ENCODE measurements around a stretch of chr5.

DNA sequence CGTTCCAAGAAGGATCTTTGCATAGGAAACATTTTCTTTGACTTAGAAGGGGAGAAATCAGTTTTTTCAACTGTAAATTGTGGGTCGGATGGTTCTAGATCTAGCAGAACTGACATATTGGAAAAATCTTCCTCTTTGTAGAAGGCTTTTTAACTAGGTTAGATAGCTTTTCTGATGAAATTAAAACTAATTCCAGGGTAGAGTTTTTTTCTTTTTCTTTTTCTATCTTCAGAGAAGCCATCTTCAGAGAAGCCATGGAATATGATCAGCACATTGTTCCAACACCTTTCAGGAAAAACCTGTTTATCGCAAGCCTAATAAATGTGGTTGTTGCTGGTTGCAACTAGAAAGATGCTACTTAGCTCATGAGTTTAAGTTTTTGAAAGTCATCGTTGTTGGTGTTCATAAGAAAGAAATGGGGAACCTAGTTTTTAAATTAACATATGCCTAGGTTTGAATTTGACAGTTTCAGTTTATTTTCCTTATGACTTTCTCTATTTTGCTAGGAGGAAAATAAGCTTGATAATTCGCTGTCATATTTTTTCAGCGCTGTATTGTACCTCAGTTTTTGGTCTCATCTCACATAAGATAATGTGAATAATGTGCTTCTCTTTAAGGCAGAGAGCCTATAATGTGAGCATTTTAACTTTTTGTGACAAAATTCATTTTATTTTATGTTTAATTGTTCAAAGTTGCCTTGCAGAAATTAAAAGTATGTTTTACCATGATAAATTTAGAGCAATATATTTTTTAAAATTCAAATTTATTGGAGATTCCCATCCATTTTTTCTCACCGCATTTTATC is 7.7 kb downstream of the CPEB4 start:
- PRO-cap = no peak

DNA sequence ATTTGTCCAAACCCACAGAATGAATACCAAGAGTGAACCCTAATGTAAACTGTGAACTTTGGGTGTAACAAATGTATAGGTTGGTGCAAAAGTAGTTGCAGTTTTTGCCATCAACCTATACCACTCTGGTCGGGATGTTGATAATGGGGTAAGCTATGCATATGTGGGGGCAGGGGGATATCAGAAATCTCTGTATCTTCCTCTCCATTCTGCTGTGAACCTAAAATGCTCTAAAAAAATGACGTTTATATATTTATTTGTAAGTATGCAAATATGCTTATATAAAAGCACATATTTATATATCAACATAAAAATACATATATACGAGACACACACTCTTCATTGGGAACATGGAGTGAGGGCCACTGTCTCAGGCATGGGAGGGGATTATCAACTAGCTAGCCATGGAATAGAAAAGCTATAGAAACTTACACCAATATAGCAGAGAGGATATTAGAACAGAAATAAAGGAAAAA is 40.1 kb downstream of the CPEB4 start:
- PRO-cap = no peak

DNA sequence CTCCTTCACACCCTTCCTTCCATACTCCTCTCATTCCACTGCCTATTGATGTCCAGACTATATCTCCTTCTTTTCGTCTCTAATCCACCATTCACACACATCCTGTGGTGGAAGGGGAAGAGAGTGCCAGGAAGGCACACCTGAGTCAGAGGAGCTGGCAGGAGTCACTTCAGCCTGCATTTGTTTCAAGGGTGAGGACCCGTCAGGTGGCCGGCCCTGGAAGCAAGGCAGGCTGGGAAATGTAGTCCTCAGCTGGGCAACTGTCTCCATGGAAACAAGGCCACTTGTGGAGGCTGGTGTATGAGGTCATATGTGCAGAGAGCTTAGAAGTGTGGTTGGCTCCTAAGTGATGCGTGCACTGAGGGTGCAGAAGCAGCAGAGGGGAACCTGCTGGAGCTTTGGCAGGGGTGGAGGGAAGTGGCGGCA is 278.4 kb downstream of the NSG2 start:
- PRO-cap = no peak

DNA sequence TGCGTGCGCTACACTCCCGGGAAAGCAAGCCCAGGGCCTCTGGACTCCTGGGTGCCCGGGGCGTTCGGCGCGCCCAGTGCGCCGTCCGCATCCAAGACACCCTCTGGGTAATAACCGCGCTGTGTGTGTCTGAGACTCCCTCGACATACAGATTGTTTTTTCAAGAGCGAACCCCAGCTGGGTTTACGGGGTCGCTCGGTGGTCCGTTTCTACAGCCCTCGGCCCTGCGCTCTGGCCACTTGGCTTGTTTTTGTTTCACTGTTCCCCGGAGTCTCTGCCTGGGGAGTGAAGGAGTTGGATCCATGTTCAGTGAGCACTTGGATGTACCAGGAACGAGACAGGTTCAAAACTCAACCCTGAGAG is 732 bp downstream of the MSX2 start:
- PRO-cap = unidirectional peak, minus-strand start at position 105 of the sequence

DNA sequence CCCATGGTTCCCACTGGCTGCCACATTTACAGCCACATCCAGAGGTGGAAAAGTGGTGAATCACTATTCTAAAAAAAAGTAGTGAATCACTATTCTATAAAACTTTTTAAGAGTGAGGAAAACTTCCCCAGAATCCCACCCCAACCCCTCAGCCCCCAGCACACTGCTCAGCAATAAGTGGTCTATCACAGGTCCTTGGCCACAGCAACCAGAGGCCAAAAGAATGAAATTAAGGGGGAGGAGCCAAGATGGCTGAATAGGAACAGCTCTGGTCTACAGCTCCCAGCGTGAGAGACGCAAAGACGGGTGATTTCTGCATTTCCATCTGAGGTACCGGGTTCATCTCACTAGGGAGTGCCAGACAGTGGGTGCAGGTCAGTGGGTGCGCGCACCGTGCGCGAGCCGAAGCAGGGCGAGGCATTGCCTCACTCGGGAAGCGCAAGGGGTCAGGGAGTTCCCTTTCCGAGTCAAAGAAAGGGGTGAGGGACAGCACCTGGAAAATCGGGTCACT is 46.4 kb downstream of the DRD1 start:
- PRO-cap = no peak

GRCh38 chr5:175572863-175573470 is 84.9 kb upstream of the HRH2 start:
- PRO-cap = no peak

GRCh38 chr5:175603992-175604508 is 53.8 kb upstream of the HRH2 start:
- PRO-cap = no peak

- PRO-cap = no peak
These were observed 29.4 kb downstream of the HRH2 start for GRCh38 chr5:175687070-175687822.

DNA sequence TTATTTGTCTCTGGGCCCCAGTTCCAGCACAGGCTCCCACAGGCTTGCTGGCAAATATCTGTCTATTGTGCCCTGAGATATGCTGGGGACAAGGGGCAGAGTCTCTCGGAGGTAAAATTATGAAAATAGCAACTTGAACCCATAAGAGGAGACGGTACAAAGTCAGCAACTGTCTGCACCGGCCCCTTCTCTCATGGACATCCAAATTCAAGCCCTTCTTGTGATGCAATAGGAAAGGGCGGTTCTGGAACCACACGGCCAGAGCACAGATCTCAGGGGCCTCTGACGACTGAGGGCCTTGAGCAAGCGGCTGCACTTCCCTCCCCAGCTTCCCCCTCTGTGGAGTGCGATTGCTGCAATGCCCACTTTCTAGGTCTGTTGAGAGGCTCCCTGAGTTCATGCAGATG is 17.9 kb upstream of the CPLX2 start:
- PRO-cap = no peak

GRCh38 chr5:175895442-175896160 is 24.2 kb downstream of the CPLX2 start:
- PRO-cap = no peak

DNA sequence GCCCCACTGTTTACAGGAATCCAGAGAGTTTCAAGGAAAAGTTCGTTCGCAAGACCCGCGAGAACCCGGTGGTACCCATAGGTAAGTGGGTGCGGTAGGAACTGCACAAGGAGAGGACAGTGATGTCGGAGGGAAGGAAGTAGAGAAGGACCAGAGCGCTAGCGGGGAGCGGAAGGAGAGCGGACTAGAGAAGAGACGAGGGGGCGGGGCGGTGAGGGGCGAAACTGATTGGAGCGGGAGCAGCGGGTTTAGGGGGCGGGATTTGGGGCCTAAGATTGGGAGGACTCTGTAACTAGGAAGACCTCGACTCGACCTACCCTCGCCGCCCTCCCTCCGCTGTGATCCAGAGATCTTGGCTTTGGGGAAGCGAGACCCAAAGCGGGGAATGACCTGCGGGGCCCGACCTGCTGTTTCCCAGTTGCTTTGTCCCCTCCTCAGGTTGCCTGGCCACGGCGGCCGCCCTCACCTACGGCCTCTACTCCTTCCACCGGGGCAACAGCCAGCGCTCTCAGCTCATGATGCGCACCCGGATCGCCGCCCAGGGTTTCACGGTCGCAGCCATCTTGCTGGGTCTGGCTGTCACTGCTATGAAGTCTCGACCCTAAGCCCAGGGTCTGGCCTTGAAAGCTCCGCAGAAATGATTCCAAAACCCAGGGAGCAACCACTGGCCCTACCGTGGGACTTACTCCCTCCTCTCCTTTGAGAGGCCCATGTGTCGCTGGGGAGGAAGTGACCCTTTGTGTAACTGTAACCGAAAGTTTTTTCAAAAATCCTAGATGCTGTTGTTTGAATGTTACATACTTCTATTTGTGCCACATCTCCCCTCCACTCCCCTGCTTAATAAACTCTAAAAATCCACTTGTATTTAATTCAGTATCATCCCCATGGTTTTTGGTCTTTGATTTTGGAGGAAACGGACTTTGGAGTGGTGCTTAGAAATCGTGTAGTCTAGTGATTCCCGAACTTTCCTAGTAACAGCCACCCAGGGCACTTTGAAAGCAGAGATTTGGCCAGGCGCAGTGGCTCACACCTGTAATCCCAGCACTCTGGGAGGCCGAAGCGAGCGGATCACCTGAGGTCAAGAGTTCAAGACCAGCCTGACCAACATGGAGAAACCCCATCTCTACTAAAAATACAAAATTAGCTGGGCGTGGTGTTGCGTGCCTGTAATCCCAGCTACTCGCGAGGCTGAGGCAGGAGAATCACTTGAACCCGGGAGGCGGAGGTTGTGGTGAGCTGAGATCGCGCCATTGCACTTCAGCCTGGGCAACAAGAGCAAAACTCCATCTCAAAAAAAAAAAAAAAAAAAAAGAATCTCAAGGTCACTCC is 806 bp downstream of the HIGD2A start:
- PRO-cap = bidirectional peak, plus-strand start at position 346 of the sequence, minus-strand start at position 151 of the sequence; bidirectional peak, plus-strand start at position 541 of the sequence, minus-strand start at position 574 of the sequence; unidirectional peak, minus-strand start at position 701 of the sequence

GRCh38 chr5:176400342-176400985 is 11.9 kb downstream of the HIGD2A start:
- PRO-cap = no peak

GRCh38 chr5:176507891-176508454 is 29.2 kb downstream of the RNF44 start:
- PRO-cap = no peak

GRCh38 chr5:176628977-176629240 is 1.4 kb downstream of the SNCB start:
- PRO-cap = no peak

- PRO-cap = no peak
These were observed 28.9 kb downstream of the TSPAN17 start for GRCh38 chr5:176676021-176676742.

- PRO-cap = bidirectional peak, plus-strand start at chr5:176823447, minus-strand start at chr5:176823254
These were observed 12.7 kb downstream of the UNC5A start for GRCh38 chr5:176822949-176823551.

GRCh38 chr5:176846375-176846903 is 36.1 kb downstream of the UNC5A start:
- PRO-cap = no peak

DNA sequence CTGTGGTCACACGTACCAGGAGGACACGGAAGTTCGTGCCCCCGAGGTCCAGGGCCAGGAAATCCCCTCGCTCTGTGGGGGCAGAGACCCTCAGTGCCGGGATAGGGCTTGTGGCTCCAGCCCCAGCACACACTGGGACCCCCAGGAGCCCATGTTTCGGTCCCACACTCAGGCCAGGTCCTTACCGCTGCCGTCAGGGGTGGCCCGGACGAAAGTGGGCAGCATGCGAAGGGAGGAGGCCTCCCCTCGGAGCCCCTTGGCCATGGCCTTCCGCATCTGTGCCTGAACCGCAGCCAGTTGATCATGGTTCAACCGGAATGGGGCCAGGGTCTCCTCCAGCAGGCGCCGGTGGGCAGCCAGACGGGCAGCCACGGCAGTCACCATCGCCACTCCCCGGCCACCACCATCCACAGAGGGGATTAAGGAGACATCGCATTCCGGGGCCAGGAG is 11.9 kb downstream of the HK3 start:
- PRO-cap = no peak

- PRO-cap = no peak
These were observed 16.8 kb upstream of the NSD1 start for GRCh38 chr5:177116659-177117382.

DNA sequence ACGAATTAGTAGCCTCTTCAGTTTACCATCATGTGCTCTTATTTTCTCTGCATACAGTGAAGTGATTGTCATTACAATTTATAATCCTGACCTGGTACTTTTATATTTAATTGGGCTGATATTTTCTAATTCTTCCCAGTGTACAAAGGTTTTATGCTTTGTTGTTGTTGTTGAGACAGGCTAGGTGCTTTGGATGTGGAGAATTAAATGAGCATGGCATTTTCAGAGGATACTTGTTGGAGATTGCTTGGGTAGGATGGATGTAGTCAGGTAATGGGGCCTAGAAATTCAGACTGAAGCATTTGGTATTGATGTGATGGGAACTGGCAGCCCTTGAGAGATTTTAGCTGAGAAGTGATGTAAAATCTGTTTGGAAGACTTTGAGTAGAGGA is 6.5 kb downstream of the NSD1 start:
- PRO-cap = no peak

Measured in Calu3 (cell line).